GM19239 (cell line): Measurements from ENCODE around the genes UNC13C and PYGO1.

GRCh38 chr15:52784584-52785325 lies 5.4 kb downstream of the ONECUT1 start:
- RRBS: 17% methylated on average over 5 of the region's 45 CpGs

DNA sequence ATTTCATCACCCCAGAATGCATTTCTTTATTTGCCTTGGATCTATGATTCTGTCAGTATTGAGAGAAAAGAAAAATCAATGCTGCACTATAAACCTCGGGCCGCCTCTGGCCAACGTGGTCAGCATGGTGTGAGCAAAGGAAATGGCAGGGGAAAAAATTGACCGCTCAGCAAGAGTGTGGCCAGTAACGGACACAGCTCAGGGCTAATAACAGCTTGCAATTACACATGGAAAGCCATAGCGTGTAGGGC lies 184.2 kb upstream of the ONECUT1 start:
- RRBS: no CpG with 5 or more reads among the region's 6 CpGs

GRCh38 chr15:53034535-53035302 lies 244.6 kb upstream of the ONECUT1 start:
- RRBS: no CpG with 5 or more reads among the region's 4 CpGs

- RRBS: no CpG with 5 or more reads among the region's 37 CpGs
These were observed at the start of gene UNC13C for GRCh38 chr15:53978113-53979015. UNC13C (plus strand) TSS chr15:53978441.

DNA sequence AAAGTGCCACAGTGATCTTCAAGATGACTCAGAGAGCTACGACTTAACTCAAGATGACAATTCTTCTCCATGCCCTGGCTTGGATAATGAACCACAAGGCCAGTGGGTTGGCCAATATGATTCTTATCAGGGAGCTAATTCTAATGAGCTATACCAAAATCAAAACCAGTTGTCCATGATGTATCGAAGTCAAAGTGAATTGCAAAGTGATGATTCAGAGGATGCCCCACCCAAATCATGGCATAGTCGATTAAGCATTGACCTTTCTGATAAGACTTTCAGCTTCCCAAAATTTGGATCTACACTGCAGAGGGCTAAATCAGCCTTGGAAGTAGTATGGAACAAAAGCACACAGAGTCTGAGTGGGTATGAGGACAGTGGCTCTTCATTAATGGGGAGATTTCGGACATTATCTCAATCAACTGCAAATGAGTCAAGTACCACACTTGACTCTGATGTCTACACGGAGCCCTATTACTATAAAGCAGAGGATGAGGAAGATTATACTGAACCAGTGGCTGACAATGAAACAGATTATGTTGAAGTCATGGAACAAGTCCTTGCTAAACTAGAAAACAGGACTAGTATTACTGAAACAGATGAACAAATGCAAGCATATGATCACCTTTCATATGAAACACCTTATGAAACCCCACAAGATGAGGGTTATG lies 36.9 kb downstream of the UNC13C start:
- RRBS: no CpG with 5 or more reads among the region's 5 CpGs

GRCh38 chr15:54583681-54584220 lies 605.5 kb downstream of the UNC13C start:
- RRBS: no CpG with 5 or more reads among the region's 9 CpGs

- RRBS: no CpG with 5 or more reads among the region's 2 CpGs
These were observed 43.0 kb downstream of the RAB27A start for GRCh38 chr15:55246647-55246898.

GRCh38 chr15:55282093-55283265 lies 7.1 kb downstream of the RAB27A start:
- RRBS: no CpG with 5 or more reads among the region's 11 CpGs

DNA sequence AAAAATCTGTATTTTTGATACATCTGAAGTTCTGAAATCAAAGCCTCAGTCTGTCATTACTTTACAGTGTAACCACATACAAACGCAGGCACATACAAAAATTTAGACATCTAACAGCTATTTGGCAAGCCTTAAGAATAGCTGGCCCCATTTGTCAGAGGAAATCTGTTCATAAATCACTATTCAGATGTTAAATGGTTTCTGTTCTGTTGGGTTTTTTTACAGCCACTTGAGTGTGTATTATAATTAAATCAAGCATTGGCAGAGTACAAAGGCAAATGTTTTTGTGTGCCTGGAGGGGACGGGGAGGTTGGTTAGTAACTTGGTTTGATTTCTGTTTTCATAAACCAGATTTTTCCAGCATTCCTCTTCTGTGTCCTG lies 24.1 kb downstream of the PIGB start:
- RRBS: no CpG with 5 or more reads among the region's 2 CpGs

DNA sequence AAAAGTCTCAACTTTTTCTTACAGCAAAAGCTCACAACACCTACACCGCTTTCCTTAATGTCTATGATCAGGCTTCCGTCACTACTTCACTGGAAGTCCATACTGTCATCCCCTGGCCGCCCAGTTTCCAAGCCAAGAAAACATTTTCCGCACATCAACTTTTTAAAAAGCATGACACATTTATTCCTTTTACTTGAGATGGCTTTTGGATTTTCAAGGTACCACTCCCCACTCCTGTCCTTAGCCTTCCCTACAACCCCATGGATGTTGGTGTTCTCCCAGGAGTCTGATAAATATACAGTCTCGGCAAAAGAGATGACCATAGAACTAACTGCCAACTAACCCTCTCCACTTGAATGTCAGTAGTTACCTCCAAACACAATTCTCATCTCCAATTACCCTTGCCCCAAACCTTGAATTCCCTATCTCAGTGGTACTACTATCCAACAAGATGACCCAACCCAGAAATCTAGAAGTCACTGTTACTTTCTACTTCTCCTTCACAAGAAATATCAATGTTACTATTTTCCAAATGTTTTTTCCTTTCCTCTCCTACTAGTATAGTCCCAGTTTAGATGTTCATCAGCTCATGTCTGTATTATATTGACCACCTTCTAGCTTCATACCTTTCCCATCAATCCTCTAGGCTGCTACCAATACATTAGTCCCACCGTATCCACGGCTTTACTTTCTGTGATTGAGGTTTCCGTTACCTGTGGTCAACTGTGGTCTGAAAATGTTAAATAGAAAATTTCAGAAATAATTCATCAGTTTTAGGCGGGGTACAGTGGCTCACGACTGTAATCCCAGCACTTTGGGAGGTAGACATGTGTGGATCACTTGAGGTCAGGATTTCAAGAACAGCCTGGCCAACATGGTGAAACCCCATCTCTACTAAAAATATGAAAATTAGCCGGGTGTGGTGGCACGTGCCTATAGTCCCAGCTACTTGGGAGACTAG lies 38.0 kb downstream of the PIGB start:
- RRBS: no CpG with 5 or more reads among the region's 12 CpGs

GRCh38 chr15:55588052-55588705 lies at the start of gene PYGO1:
PYGO1 (minus strand) TSS chr15:55588345.
- RRBS: 2% methylated on average over 21 of the region's 99 CpGs

- RRBS: no CpG with 5 or more reads among the region's 37 CpGs
These were observed 698 bp upstream of the PYGO1 start for GRCh38 chr15:55588706-55589379.

GRCh38 chr15:55737217-55737963 lies 5.6 kb downstream of the PRTG start:
- RRBS: no CpG with 5 or more reads among the region's 2 CpGs

DNA sequence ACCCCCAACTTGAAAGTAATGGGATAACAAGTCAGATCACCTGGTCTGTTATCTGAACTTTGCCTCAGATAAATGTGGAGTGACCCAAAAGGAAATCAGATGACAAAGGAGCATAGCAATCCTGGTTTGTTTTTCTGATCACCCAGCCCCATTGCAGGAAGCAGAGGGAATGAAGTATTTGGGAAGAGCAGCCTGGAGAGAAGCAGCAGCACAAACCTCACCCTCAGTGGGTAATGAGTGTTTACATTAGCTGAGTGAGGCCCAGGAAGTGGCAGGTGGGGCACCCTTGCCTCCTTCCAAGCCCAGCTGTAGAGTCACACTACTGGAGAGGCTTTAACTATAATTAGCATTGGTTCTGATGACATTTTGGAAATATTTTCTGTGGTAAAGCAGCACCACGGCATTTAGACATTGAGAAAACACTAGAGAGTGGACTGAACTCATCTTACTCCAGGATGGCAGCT lies 48.9 kb upstream of the PRTG start:
- RRBS: no CpG with 5 or more reads among the region's 1 CpG

DNA sequence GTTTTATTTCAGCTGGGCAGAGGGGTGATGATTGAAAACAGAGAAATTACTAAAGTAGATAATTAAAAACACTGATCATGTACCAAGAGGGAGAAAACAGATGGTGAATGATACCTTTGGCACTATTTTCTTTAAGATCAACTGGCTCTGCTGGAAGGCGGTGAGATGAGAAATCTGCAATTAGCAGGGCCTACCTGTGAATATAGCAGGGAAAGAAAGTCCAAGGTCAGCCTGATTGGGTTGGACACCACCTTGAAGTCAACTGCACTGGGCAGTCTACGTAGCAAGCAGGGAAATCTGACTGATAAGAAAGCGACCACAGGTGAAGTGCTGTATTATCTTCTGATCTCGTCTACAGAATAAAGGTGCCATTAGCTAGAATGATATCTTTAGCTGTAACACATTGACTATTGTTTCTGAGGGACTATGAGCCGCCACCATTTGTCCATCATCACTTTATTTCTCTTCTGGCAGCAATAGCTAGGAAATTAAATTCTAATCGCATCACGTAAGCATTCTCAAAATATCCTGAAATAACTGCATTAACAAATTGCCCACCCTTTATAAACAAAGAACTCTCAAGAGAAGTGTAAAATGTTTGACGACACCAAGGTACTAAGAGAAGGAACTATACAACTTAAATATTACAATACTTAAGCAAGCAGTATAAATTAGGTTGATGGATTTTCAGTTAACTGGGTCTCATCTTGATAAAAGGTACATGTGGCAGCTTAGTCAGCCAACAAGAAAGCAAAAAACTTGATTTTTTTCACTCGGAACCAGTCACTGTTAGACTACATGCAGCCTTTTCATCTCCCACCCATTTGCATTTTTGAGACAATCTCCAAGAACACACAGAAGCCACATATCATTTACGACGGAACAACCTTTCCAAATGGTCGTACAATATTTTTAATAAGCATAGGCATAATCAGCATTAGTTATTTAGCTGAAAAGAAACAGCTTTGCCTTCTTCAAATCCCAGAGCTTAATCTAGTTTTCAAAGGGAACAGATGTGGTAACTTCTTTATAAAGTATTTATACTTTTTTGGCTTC lies 1.3 kb downstream of the NEDD4 start:
- RRBS: no CpG with 5 or more reads among the region's 12 CpGs

DNA sequence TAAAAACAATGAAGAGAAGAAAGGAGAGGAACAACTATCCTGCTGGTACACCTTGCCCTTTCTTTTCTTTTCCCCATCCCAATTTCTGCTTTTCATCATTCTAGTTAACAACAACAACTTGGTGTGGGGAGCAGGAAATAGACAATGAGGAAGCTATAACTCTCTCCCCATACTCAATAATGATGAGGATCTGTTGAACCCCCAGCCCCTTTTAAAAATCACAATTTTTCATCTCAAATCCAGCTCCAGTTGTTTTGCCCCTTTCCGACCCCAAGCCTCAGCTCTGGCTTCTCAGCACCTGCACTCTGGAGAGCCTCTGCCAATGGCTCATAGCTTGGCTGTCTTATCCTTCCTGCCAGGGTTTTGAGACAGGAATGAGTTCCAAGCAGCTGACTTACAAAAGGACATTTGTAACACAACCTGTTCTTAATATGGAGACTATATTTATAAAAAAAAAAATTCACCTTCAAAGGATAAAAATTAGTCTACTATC lies 105.8 kb upstream of the NEDD4 start:
- RRBS: no CpG with 5 or more reads among the region's 1 CpG

DNA sequence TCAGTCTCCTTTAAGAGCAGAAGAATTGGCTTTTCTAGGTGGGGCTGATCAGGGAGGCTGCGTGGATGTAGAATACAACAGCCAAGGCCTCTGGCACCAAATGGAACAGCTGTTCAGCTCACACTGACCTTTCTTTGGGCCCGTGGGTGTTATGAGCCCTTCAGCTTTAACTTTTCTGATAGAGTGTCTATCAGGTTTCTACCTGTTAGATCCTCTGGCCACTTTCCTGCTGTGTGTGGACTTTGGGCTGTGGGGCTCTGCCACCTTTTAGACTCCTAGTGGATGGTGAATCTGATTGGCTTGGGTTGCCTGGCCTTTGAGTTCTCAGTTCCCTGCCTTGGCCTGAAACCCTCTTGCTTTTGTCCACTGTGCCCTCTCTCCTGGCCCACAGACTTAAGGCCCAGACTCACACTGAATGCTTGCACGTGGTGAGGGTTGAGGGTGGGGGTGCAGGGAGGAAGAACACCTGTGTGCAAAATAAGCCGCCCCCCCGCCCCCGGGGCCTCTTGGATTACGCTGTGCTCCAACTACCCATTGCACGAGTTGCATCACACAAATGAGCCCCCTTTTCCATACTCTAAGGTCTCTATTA lies 1.3 kb upstream of the RFX7 start:
- RRBS: no CpG with 5 or more reads among the region's 8 CpGs

GRCh38 chr15:57382233-57382726 lies 6.0 kb downstream of the CGNL1 start:
- RRBS: no CpG with 5 or more reads among the region's 7 CpGs

- RRBS: no CpG with 5 or more reads among the region's 8 CpGs
These were observed 9.7 kb downstream of the CGNL1 start for GRCh38 chr15:57385970-57386476.

- RRBS: no CpG with 5 or more reads among the region's 7 CpGs
These were observed 75.7 kb downstream of the CGNL1 start for GRCh38 chr15:57451912-57452538.